Trachea (tissue), 1 donor: ENCODE measurements around a stretch of chr10.

GRCh38 chr10:16996563-16997077, 133.0 kb downstream of the CUBN start:
- PRO-cap: no peak

DNA sequence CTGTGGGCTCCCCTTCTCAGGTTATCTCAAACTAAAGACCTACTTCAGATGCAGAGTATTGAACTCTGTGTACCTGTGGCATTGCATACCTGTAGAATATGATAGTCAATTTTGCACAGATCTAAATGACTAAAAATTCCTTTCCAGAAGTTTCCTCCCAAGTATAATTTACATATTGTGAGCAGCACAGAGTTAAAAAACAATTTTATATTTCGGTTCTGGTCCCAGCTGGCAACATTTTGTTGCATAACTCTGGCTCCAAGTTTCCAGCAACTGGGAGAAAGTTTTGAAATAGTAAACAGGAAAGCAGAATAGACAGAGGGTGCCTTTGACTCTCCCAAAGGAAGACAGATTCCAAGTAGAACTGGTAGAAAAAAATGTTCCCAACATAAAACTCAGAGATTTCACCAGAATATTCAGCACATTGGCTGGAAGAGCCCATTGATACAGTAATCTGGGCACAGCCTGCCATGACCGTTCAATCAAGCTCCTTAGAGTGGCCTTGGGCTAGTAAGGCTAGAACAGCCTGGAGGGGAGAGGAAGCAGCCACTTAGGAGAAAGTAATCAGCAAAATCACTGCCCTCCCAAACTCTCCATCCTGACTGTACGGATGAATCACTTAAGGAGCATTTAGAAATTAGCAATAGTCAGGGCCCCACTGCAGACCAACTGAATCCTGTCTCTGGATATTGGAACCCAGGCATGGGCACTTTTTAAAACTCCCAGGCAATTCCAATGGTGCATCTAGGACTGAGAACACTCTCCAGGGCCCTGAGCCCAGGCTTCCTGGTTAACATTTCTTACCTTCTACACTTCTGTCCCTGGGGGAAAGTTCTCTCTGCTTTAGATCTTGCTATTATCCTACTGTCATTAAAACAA, 120.4 kb downstream of the CUBN start:
- PRO-cap: no peak

DNA sequence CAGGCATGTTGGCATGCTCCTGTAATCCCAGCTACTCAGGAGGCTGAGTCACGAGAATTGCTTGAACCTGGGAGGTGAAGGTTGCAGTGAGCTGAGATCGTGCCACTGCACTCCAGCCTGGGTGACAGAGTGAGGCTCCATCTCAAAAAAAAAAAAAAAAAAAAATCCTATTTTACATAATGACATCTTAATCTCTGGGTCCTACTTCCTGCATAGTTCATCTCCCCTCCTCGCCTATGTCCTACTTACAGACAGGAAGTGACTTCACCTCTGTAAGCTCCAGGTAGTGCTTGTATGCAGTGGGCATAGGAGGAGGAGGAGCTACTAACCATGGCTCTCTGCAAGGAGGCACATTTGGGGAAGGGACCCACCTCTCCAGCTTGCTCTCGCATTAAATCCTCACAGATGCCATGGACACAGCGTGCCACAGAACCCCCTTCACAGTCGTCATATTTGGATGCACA, 14.5 kb downstream of the CUBN start:
- PRO-cap: no peak

GRCh38 chr10:17151728-17152070, 22.1 kb upstream of the CUBN start:
- PRO-cap: no peak

DNA sequence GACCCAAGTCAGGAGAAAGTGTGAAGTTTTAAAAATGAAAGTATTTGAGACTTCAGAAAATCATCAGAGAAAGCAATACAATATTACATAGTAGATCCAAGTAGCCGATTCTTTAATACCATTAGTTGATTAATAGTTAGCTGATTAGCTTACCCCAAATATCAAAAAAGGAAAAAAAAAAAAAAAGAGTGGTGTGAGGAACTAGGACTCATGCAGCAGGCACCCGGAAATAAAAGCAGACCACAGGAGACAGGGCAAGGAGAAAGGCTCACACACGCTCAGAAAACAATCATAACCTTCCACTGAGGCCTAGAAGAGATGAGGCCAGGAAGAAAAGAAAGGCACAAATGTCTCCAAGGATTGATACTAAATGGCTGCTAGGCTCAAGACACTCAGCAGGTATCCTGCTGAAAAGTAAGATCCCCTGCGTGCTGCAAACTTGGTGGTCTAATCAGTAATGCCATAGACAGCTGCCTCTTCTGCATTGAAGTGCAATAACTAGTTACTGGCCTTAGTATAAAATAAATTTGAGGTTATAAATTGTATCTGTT, 25.9 kb downstream of the TRDMT1 start:
- PRO-cap: unidirectional peak, plus-strand start at position 238 of the sequence

DNA sequence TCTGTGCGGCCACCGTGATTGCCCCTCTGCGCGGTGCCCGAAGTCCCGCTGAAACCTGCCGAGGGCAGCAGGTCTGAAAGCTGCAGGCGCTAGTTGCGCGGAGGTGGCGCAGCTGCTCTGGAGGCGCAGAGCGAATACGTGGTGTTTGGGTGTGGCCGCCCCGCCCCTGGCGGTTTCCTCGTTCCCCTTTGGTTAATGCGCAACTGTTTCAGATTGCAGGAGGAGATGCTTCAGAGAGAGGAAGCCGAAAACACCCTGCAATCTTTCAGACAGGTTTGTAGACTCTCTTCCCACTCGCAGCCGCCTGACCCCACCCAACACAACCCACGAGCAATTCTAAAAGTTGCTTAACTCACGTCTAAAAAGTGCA, 2.4 kb downstream of the VIM start:
- PRO-cap: bidirectional peak, plus-strand start at position 211 of the sequence, minus-strand start at position 119 of the sequence

DNA sequence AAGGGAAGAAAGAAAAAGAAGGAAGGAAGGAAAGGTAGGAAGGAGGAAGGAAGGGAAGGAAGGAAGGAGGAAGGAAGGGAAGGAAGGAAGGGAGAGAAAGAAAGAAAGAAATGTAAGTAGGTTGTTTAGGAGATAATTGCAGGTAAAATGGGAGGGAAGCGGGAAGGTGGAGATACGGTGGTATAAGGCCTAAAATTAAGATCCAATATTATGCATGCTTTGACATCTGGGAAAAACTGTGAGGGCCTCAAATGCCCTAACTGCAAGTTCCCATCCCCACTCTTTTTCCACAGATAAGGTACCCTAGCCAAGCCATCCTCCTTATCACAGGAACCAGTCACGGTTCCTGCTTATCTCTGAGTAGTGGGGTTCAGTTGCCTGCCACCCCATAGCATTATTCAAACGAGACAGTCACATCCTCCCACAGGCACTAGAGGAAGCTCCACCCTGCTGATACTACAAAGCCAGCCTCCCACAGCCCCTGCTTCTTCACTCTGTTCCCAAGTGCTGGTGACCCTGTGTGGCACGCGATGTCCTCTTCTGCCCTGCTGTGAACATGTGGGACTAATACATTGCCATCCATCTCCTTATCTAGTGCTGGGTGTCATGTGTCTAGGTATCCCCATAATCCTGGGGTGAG, 28.6 kb downstream of the ST8SIA6 start:
- PRO-cap: no peak

GRCh38 chr10:17428167-17429138, 25.9 kb downstream of the ST8SIA6 start:
- PRO-cap: no peak

DNA sequence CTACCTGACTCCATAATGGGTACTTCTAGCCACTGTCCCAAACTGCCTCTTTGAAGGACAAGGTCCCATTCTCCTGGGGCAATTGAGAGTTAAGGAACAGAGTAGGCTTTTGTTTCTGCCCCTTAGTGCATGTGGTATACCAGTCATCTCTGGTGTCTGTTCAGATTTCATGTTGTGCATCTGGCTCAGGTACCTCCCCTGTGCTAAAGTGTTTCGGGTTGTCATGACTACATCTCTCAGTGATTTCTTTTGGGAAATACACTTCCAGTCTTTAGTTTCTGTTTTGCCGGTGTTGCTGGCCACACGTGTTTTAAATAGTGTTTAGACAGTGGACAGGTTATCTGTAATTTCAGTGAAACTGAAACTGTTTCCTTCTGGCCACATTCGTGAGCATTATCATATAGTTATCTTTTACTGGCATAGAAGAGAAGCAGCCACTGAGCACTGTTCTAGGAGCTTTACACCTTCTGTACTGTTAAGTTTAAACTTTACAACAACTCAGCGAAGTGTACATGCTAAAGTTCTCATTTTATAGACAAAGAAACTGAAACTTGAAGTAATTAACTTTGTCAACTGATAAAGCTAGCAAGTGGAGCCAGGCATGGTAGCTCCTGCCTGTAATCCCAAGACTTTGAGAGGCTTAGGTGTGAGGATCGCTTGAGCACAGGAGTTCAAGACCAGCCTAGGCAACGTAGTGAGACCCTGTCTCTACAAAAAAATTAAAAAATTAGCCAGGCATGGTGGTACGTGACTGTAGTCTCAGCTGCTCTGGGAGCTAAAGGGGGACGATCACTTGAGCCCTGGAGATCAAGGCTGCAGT, 4.9 kb downstream of the TMEM236 start:
- PRO-cap: no peak

DNA sequence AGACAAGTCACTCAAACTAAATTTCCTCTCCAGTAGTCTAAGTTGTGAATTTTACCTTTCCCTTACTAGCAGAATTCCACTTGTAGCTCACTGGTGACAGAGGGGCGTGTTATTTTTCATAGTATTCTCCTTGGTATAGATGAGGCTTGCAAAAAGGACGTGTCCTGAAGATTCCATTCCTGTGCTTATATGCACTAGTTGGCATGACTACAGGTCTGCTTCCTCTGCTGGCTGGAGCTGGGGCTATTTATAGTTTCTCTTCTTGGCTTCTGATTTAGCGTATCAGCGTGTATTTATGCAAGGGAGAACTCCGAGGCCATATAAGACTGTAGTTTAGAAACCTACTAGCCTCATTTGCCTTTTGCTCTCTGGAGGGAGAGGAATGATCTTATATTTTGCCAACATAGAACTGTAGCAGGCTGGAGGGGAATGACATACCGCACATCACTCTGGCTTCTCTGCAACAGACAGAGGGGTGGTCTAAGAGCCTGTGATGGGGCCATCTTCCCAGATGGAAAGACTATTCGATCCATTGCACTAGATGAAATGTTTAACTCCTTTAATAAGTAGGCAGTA, 39.7 kb downstream of the CACNB2 start:
- PRO-cap: no peak

DNA sequence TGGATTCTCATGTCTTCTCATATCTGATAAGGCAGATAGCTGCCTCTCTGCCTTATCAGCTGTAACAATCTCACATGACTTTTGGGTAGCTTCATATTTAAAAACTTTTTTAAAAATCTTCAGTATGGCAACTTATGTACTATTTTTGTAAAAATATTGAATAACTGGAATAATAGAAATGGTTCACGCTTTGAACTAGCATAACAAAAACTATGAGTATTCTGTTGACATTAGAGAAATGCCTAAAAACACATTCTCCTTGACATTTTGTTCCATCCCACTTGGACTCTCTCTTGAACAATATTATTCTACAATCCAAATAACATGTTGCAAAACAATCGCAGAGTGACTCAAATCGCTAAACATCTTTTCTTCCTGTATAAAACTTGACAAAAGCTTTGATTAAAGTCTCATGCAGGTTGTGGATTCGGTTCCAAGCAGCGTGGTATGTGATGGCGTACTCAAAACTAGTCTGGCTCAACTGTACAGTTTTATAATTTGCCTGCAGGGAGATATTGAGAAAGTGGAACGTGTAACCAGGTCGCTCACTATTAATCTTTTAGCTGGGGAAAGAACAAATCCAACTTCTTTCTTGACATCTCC, 99.8 kb downstream of the CACNB2 start:
- PRO-cap: no peak

DNA sequence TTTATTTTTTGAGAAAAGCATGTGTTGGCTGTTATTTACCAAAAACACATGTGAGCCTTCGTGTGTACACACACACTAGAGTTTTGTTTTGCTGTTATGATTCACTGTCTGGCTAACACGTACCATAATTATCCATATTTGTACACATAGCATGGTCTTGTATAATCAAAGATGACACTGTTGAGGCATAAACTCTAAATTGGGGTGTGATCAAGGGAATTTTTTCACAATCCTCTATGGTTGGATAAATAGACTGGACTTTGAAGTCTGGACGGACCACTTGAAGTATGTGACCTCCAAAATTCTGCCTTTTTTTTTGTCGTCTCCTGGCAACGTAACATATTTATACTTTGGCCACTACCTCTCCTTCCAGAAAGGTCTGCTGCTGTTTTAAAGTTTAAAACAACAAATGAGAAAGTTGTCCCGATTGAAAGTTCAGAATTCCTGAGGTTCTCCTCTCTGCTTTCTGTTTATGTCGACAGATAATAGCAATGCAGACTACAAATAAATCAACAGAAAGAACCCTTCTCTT, 193.4 kb downstream of the CACNB2 start:
- PRO-cap: no peak

DNA sequence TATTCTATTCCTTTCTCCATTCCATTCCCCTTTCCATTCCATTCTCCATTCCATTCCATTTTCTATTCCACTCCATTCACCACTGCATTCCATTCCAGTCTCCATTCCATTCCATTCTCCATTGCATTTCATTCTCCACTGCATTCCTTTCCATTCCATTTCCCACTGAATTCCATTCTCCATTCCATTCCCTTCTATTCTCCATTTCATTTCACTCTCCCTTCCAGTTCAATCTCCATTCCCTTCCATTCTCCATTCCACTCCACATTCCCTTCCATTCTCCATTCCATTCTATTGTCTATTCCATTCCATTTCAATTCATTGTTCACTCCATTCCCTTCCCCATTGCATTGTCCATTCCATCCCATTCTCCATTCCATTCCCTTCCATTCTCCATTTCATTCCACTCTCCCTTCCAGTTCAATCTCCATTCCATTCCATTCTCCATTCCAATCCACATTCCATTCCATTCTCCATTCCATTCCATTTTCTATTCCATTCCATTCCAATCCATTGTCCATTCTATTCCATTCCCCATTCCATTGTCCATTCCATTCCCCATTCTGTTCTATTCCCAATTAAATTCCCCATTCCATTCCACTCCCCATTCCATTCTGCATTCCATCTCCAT, 79.4 kb downstream of the NSUN6 start:
- PRO-cap: no peak

- PRO-cap: no peak
These were observed 64.0 kb upstream of the MALRD1 start for GRCh38 chr10:18984633-18984937.

DNA sequence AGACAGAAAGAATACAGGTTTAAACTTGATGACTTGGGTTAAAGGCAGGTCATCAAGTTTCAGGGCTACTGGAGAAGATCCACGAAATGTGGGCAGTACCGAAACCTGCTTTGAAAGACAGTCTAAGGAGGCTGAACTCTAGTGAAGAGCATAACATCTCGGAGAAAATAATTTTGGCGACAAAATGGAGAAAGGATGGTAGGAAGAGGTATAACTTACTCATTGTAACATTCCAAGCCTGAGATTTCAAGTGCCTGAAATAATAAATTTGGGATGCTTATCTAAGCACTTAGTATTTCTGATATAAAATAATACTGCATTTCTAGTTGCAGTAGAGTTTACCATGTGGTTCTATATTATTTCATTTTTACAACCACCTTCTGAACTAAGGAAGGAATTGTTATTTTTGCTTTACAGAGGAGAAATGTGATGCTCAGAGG, 26.5 kb upstream of the PLXDC2 start:
- PRO-cap: no peak

- PRO-cap: no peak
These were observed 58.2 kb downstream of the PLXDC2 start for GRCh38 chr10:19874307-19874964.

DNA sequence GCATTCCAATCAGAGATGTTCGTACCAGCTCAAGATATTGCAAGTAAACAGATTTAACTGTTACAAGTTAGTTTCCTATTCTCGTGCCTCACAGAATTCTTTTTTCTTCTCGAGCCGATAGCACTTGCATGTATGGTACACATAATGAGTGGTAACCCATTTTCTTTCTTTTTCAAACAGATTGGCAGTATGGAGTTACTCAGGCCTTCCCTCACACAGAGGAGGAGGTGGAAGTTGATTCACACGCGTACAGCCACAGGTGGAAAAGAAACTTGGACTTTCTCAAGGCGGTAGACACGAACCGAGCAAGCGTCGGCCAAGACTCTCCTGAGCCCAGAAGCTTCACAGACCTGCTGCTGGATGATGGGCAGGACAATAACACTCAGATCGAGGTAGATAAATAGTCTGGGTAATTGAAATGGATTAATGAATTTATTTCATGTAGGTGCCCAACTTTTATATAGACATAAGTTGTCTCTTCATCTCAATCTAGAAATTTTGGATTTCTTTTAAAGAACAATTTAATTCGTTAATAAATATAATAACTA, 185.4 kb downstream of the PLXDC2 start:
- PRO-cap: no peak

DNA sequence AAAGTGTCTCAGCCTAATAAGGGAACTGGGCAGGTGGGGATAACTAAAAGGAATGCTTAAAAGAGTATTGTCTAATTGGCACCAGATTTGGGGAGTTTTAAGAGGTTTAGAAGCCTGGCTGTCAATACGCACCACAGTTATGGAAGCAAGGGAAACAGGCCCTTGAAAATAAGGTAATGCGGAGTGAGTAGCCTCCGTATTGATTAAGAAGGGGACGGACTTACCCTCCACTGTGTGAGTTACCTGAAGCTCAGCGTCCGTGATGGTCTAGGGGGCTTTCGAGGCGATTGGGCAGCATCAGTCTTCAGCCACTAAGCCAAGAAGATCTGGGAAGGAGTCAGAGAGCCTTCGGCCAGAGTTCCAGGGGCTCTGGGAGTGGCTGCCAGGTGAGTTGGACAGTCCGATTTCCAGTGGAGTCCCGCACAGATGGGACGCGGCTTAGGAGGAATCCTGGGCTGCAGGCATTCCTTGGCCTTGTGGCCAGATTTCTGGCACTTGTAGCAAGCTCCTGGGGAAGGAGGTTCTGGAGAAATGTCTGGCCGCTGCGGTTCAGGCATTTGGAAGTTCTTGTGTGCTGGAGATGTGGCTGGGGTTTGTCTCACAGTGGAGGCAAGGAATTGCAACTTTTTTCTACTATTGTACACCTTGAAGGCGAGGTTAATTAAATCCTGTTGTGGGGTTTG, 306.0 kb downstream of the PLXDC2 start:
- PRO-cap: no peak

DNA sequence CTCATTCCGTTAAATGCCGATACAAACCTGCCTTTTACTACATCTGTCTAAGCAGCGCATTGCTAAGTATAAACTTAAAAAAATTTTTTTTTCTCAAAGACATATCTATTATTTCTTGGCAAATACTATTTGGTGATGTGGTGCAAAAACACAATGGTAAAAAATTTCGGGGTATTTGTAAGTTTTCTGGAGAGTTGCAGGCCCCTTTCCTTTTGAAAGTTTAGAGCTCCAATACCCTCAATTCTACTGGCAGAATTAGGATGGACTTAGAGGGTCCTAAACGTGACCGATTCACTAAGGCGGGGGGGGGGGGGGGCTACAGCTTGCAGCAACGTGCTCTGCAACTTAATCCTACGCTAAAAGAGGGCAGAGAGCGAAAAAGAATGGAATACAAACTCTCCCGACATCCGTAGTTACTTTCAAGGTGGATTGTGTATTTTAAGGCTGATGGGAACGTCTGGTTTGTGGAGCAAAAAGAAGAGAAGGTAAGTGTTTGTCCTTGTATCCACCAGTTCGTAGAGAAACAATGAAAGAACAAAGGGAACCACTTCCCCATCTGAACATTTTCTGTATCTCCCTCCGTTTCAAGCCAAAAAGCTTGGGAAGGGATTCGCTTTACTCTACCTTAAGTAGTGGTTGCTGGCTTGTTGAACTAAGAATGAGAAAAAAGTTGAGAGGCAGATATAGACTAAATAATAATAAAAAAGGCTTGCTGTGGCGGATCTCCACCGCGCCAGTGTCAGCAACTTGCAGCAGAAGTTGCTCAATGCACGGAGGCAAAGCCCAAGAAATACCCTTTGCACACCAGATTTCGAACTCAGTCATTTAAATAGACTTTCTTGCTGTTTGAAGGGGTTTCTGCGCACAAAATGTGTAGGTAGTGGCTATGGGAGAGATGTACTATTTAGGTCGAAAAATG, 932 bp downstream of the SKIDA1 start:
- PRO-cap: no peak

DNA sequence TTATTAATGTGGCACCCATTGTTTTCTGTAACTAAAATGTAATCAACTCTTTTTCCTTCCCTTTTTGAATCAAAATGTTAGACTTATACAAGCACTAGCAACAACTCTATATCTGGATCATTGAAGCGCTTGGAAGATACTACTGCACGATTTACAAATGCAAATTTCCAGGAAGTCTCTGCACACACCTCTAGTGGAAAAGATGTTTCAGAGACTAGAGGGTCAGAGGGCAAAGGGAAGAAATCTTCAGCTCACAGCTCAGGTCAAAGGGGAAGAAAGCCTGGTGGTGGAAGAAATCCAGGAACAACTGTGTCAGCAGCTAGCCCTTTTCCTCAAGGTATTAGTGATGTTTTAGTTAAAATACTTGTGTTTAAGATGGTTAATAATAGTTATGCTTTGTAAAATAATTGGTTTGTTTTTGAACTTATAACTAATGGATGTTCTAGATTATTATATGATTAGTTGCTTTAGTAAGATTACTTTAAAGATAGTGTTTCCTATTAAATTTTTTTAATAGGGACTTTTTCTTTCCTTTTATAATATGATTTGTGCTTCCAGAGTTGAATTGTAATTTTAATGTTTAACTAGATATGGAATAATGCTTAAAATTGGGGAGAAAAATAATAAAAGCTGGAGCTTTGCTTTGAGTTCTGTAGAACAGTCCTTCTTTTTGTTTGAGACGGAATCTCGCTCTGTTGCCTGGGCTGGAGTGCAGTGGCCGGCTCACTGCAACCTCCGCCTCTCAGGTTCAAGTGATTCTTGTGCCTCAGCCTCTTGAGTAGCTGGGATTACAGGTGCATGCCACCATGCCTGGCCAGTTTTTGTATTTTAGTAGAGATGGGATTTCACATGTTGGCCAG, 136.6 kb downstream of the MLLT10 start:
- PRO-cap: no peak